ENCODE results near the gene ABCF2.

- PRO-cap: no peak
These were observed 30.8 kb downstream of the AGAP3 start for GRCh38 chr7:151117013-151117603.

DNA sequence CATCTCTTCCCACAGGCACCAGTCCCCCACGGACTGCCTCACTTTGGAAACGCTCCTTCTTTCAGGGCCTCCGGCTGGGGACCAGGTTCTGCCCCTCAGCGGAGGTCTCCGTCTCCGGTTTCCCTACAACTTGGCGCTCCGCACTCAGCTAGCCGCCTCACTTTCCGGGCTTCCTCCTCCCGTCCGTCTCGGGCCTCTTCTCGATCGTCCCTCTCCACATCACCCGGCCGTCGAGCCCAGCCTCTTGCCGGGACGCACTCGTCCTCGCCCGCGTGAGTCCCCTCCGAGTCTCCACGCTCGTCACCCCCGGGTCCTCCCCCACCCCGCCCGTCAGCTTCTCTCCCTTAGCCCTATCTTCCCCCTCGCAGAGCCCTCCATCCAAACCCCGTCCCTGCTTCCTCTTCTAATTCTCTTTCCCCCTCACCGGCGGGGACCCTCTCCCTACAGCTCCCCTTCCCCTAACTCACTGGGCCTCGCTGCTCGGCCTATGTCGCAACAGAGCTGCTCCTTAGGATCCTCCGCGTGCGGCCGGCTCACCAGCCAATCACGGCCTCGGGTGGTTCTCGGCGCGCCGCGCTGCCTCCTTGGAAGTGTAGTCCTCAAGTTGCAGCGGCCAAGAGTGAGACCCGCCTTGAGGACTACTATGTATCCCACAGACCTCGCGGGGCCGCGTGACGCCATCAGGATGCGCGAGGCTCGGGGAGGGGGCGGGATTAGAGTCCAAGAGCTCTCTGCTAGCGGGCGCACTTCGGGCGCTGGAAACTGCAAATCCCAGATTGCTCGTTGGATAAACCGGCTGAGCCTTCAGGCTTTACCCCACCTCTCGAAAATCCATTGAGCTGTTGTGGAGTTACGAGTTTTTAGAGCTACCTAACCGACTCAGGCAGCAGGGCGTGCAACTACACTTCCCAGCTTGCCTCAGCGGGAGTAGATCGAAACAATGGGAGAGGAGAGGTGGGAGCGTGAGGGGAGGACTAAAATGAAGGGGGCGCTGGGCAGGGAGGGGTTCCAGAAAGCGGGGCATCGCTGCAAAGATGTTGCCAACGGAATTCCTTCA, at the start of gene ABCF2:
TSS of gene ABCF2 (minus strand) at position 510 of the 1,057 bp plus-strand sequence.
- PRO-cap: bidirectional peak, plus-strand start at position 863 of the sequence, minus-strand start at position 489 of the sequence

- PRO-cap: unidirectional peak, minus-strand start at chr7:151227877
These were observed 744 bp upstream of the ABCF2 start for GRCh38 chr7:151227753-151228145.

GRCh38 chr7:151394973-151395510, 14.8 kb downstream of the WDR86 start:
- PRO-cap: no peak

- PRO-cap: bidirectional peak, plus-strand start at chr7:151460621, minus-strand start at chr7:151460627; unidirectional peak, minus-strand start at chr7:151460674
These were observed 20.6 kb upstream of the CRYGN start for GRCh38 chr7:151460408-151461068.

DNA sequence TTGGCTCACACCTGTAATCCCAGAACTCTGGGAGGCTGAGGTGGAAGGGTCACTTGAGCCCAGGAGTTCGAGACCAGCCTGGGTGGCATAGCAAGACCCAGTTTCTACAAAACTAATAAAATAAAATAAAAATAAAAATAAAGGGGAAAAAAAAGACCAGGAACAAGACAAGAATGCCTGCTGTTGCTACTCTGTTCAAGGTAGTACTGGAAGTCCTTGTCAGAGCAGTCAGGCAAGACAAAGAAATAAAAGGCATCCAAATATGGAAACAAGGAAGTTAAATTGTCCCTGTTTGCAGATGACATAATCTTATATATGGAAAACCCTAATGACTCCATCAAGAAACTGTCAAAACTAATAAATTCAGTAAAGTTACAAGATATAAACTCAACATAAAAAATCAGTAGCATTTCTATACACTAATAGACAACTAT, 76.2 kb upstream of the RHEB start:
- PRO-cap: no peak

GRCh38 chr7:151647621-151648425, 128.1 kb upstream of the RHEB start:
- PRO-cap: no peak

- PRO-cap: no peak
These were observed 176.2 kb upstream of the RHEB start for GRCh38 chr7:151695805-151696324.

DNA sequence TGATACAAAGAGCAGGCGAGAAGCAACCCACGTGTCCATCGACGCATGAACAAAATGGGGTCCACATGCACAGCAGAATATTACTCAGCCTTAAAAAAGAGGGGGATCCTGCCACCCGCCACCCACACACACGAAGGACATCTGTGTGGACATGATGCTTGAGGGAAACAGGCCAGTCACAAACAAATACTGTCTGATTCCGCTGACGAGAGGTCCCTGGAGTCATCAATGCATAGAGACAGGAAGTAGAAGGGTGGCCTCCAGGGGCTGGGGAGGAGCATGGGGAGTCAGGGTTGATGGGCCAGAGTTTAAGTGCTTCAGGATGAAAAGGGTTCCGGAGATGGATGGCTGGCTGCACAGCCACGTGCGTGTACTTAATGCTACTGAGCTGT, 151.8 kb downstream of the PRKAG2 start:
- PRO-cap: no peak

GRCh38 chr7:151758945-151759649, 117.8 kb downstream of the PRKAG2 start:
- PRO-cap: no peak

- PRO-cap: no peak
These were observed 58.0 kb downstream of the PRKAG2 start for GRCh38 chr7:151818638-151819563.

GRCh38 chr7:151827896-151828555, 48.9 kb downstream of the PRKAG2 start:
- PRO-cap: no peak

DNA sequence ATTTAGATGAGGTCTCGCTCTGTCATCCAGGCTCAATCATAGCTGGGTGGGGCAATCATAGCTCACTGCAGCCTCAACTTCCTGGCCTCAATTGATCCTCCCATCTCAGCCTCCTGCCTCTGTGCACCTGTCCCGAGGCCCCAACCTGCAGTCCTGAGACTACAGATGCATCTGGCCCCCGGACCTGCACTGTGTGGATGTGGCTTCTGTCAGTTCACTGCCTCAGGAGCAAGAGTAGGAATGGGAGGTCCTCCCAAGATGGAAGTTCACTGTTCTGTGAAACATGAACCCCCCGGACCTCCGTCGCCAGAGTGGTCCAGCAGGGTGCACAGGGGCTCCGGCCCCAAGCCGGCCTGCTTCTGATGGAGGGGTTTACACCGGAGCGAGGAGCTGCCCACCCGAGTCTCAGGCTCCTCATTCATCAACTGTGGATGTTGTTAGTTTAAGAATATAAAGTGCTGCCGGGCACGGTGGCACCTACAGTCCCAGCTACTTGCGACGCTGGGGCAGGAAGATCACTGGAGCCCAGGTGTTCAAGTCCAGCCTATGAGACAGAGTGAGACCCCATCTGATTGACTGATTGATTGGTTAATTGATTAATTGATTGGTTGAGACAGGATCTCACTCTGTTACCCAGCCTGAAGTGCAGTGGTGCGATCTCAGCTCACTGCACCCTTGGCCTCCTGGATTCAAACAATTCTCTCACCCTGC, 36.4 kb downstream of the PRKAG2 start:
- PRO-cap: no peak

GRCh38 chr7:151871197-151871957, 5.5 kb downstream of the PRKAG2 start:
- PRO-cap: no peak

DNA sequence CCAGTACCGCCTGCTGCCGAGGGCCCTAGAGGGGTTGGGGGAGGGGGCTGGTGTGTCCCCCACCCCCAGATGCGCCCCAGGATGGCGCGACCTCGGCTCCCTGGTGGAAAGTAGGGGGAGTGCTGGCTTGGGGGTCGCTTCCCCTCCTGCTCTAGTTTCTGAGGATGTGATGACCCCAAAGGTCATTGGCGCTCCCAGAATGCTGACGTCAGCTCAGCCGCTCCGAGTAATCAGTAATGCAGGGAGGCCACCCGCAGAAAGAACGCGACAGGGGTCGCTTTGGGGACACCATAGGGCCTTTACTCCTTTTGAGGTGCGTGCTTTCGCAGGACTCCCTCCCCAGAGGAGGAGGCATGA, 1.1 kb upstream of the PRKAG2 start:
- PRO-cap: no peak

DNA sequence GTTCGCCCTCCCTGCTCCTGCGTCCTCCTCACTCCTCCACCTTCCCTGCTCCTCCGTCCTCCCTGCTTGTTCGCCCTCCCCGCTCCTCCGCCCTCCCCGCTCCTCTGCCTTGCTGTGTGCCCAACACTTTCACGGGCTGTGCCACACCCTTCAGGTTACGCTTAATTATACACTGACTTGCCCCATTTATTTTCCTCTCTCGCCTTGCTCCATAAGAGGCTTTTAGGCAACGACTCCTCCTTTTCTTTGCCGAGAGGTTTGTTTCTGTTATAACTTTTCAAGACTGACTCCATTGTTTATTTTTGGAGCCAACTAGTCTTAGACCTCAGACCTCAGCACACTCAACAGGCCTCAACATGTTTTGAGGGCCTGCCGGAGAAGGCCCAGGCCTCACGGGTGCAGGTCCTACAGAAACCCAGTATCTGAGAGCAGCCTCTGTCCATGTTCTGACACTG, 18.2 kb upstream of the PRKAG2 start:
- PRO-cap: no peak

GRCh38 chr7:151940219-151940418, 16.1 kb upstream of the GALNTL5 start:
- PRO-cap: no peak

DNA sequence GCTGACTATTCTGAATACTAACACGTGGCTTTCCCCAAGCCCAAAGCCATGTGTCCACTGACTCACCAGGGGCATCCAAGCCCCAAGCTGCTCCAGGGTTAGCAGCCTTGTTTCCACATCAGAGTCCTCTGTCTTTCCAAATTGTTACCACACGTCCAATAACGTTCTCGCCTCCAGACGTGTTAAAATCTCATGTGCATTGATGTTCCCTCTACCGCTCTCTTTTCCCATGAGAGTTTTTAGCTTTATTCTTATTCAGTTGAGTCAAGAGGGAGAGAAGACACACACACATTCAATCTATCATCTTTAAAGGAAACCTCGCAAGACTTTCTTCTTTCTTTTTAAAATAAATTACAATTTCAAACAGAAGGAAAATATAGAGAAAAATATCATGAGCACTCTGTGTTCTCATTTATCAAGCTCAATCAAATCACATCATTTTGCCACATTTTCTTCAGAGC, 8.9 kb downstream of the GALNTL5 start:
- PRO-cap: no peak

GRCh38 chr7:151988091-151988588, 31.9 kb downstream of the GALNTL5 start:
- PRO-cap: no peak

DNA sequence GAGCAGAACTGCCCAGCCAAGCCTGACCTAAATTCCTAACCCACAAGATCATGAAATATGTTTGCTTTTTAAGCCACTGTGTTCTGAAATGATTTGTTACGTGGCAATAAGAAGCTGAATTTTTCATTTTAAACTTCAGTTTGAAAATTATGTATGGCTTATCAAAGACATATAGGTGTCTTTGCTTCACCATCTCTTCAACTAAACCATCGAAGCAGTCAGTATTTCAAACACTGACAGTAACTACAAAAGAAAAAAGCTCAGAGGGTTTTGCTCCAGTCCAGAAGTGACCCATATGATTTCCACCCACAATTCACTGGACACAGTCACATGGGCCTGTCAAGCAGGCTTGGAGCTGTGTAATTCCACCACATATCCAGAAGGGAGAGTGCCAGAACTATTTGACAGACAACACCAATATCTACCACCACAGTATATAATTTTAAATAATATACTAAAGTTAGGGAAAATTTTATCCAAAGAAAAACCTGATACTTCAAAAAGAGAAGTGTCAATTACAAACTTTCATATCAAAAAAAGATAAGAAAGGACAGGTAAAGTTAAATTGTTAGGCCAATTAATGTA, 94.5 kb downstream of the KMT2C start:
- PRO-cap: no peak